Neutrophil (primary cell): ENCODE measurements around a stretch of chr15.

DNA sequence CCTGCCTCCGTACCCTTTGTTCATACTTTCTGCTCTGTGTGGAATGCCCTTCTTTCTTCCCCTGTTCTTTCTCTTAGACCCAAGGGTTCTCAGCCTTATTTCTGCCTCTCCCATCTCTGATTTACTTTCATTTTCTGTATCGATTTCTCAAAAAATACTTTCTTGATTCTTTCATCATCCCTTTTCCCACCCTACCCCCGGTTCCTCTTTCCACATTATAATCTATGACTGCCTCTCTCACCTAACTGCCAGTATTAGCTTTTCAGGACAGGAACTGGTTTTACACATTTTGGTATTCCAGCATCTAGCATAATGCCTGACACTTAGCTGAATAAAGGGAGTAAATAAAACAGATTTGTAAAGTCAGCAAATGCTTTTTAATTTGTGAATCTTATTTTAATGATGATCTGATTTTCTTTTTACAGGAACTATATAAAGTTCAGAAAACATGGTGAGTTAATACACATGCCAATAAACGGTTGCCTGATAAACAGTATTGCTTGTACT lies 1.3 kb downstream of the PSMA4 start:
- PRO-cap: no peak

- PRO-cap: no peak
These were observed 825 bp downstream of the CHRNA5 start for GRCh38 chr15:78565983-78566706.

DNA sequence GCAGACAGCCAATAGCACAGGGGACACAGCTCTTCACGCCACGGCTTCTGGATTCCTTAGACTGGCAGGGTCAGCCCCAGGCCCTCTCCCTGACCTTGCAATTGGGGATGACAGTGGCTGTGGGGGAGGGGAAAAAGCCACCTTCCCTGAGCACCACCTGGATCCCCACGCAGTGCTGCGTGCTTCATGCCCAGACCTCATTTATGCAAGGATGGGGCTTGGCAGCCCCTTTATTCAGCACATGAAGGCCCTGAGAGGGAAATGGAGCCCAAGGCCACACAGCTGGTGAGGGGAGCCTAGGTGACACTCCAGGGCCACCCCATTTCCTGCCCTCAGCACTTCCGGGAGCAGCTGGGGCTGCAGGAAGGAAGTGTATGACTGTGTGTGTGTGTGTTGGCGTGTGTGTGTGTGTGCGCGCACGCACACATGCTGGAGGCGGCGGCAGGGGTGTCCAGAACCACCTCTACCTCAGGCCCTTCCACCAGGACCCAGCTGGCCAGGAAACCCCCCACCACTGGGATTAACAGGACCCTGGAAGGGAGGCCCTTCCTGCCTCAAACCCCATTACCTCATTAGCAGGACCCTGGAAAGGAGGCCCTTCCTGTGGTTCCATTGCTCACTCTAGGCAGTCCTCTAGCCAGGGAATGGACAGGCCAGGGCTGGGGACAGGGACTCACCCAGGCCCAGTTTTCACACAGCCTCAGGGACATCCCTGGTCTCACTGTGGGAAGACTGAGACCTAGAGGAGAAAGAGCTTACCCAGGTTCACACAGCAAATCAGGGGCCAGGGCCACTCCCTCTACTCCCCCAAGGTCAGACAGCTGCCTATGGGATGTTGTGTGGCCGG lies 49.7 kb downstream of the ADAMTS7 start:
- PRO-cap: no peak

DNA sequence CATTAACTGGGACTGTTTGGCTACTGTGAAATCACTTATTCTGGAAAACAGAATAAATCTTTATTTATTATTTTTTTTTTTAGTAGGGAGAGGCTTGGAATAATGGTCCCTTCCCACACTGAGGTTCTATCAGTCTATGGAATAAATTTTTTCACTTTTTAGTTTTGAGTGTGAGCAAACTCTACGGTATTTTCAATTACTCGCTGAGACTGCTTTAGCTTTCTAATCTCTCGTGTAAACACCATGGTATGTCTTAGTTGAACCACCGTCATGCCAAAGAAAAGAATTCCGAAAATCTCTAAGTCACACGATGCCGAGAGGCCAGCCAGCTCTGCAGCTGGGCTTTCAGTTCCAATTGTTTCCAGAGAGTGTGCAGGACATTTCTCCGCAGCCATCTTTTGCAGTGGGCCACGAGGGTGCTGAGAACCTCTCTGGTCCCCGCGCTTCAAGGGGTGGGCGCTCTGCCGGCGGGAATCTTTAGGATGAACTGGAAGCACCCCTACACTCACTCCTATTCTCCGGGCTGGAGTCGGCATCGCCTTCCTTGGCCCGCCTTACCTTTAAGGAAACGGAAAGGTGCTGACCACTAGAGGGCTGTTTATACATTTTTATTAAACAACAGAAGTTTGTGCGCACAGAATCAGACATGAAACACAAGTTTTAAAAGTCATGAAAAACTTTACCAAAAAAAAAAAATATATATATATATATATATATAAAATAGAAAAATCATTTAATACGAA lies 12.8 kb upstream of the MORF4L1 start:
- PRO-cap: no peak

DNA sequence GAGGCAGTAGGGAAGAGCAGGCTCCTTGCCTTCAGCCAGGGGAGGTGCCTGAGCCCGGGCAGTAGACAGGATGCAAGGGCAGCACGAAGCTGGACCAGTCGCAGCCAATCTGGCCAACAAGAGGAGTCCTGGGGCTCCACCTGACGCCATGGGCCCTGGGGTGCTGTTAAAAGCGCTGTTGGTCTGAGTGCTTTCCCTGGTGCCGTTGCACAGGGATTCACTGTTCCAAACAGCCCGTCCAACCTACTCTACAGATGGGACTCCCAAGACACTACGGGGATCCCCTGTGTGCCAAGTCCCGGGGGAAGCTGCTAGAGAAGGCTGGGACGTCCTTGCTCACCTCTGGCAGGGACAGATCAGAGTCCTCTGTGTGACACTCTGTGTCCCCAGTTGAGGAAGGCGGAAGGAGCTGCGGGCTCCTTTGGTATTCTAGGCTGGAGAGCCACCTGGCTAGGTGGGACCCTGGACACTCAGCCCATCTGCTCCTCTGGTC lies 602 bp downstream of the CTSH start:
- PRO-cap: no peak

DNA sequence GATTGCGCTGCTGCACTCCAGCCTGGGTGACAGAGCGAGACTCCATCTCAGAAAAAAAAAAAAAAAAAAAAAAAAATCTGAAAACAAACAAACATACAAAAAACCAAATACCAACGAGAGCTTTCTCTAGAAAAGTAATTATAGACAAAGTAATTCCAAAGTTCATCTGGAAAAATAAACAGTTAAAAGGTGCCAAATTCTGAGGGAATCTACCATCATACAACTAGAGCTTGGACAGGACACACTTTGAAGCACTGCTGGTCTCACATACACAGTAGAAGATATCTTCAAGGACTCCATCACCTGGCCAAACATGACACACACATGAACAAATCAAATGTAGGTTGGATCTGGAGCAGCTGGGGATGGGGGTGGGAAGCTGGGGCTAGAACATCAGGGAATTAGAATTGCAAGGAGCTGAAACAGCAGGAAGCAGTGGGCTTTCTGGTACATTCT lies 41.1 kb upstream of the CTSH start:
- PRO-cap: no peak

- PRO-cap: no peak
These were observed 53.2 kb upstream of the CTSH start for GRCh38 chr15:78997854-78998577.

- PRO-cap: no peak
These were observed 1.1 kb downstream of the ANKRD34C start for GRCh38 chr15:79283525-79284117.

DNA sequence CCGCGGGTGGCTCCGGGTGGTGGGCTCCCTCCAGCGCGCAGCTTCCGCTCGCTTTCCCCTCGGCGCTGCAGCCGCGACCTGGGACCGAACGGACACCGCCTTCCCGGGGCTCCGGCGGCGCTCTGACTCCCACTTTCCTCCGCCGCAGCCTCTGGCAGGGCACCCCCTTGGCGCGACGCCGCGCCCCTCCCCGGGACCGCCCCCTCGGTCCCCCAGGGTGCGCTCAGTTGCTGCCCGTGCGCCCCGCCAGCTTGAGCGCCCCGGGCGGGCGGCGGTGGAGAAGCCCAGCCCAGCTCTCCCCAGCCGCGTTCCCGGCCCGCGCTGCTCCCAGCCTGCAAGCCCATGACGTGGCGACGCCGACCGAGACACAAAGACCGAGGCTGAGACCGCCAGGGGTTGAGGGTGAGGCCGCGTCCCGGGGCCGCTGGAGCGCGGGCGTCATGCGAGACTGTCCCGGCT lies 341 bp upstream of the MINAR1 start:
- PRO-cap: no peak

GRCh38 chr15:79491163-79491511 lies 59.0 kb downstream of the MINAR1 start:
- PRO-cap: no peak

GRCh38 chr15:79491512-79491942 lies 59.4 kb downstream of the MINAR1 start:
- PRO-cap: no peak

DNA sequence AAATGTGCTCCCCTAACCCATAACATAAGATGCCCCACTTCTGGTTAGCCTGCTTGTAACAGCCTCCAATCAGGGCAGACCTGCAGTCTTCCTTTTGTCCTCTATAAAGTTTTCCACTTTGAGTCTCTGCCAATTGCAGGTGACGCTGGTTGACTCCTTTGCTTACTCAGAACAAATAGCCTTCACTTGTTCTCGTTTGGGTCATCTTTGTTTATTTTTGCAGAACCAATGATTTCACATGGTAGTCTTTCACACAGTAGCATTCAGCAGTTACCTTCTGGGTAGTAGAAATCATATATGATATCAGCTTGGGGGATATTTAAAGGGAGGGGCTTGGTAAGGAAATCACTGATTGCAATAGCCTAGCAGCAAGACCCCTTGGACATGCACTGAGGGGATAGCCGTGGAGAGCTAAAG lies 225.6 kb downstream of the MINAR1 start:
- PRO-cap: no peak

- PRO-cap: no peak
These were observed 152.5 kb downstream of the MTHFS start for GRCh38 chr15:79744242-79744875.

GRCh38 chr15:79895689-79896269 lies 1.0 kb downstream of the MTHFS start:
- PRO-cap: no peak

GRCh38 chr15:79967589-79968723 lies 3.0 kb downstream of the BCL2A1 start:
- PRO-cap: bidirectional peak, plus-strand start at chr15:79968464, minus-strand start at chr15:79968377

GRCh38 chr15:80072103-80073186 lies 13.0 kb downstream of the ZFAND6 start:
- PRO-cap: no peak

- PRO-cap: no peak
These were observed 23.4 kb upstream of the FAH start for GRCh38 chr15:80129421-80129779.

DNA sequence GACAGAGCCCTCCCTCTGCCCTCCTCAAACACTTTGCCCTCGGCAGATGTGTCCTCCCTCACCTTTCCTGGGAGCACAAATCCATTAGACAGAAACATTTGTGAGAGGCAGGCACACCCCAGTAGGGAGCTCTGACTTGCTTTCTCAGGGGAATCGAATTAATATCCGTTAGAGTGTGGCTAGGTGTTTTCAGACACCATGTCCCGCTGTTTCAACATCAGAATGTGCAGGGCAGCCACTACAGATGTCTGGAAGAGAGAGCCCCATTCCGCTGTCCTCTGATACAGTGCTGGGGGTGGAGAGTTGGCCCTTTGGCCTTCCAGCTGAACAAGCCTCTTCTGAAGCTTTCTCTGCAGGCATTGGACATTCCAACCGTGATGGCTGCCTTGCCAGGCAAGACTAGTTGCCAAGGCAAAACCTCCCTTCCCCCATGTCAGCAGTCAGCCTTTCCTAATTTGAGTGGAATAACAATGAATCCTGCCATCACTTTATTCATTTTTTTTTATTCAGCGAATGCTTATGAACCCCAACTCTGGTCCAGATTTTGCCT lies 1.5 kb downstream of the FAH start:
- PRO-cap: no peak

- PRO-cap: no peak
These were observed 2.8 kb downstream of the FAH start for GRCh38 chr15:80155274-80156390.

DNA sequence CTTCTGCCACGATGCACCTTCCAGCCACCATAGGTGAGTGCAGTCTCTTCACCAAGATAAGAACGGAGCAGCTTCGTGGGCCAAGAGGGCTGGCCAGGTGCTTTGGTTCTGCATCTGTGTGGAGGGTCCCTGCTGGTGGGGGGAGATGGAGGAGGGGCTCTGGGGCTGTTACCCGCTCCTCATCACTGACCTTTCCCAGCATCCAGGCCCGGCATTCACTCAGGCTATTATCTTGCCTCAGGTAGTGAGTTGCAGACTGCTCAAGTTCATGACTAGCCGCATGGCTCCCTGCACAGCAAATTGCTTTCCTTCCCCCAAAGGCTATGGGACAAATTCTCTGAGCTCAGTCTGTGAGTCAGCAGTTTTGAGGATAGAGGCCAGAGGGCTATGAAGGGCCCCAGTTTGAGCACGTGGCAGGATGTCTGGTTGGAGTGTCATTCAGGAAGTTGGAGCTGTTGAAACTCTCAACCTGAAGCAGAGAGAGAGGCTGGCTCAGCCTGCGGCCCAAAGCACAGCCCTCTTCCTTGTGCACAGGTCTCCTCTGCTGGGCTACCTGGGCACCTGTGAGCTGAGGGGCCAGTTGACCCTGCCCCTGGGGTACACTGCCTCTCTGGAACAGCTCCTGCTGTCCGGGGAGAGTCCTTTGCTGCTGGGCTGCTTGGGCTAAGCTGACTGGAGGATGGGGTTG lies 7.8 kb downstream of the FAH start:
- PRO-cap: no peak